IMR-90 (cell line): ENCODE results near the genes ATP11A and PROZ.

DNA sequence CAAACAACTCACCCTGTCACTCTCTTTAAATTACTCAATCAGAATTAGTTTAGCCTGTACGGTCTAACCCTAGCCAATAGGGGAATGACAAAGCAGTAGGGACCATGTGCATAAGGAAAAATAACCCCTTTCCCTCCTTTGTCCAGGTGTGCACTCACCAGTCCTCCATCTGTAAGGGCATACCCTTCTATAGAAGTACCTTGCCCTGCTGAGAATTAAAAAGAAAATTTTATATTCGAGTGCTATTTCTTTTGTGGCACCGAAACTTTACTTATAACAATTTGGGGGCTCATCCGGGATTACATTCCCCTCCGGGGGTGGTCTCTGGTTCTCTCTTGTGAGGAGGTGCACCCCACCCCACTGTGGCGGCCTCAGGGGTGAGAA, 50.7 kb upstream of the ANKRD10 start:
- RRBS = no CpG with 5 or more reads among the region's 6 CpGs
CAGE:
- cytosol, long polyA plus RNA = no peak
- long polyA plus RNA = no peak
- nucleus, long polyA plus RNA = no peak

GRCh38 chr13:111240931-111241472, 79.4 kb upstream of the TEX29 start:
- RRBS = no CpG with 5 or more reads among the region's 15 CpGs
CAGE:
- cytosol, long polyA plus RNA = no peak
- long polyA plus RNA = no peak
- nucleus, long polyA plus RNA = no peak

DNA sequence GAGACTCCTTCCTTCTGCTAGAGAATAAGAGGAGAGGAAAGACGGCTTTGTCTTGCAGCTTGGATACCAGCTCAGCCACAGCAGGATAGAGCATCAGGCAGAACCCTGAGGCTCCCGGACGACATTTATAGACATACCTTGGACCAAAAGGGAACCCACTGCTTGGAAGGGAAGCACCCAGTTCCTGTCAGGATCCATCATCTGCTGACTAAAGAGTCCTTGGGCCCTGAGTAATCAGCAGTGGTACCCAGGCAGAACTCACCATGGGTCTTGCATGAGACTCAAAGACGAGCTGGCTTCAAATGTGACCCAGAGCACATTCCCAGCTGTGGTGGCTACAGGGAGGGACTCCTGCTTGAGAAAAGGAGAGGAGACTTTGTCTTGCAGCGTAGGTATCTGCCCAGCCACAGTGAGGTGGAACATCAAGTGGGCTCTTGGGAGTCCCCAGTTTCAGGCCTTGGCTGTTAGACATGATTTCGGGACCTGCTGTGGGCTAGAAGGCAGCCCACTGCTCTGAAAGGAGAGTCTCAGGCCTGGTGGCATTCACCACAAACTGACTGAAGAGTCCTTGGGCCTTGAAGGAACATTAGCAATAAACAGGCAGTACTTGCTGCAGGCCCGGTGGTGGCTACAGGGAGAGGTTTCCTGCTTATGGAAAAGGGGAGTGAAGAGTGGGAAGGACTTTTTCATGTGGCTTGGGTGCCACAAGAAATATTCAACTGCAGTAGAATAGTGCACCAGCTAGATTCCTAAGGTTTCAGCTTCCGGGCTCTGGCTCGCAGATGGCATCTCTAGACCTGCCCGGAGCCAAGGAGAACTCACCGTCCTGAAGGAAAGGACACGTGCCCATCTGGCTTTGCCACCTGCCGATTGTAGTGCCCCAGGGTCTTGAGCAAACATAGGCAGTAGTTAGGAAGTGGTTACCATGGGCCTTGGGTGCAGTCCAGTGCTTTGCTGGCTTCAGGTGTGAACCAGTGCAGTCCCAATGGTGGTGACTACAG, 61.8 kb upstream of the TEX29 start:
- RRBS = no CpG with 5 or more reads among the region's 13 CpGs
CAGE:
- cytosol, long polyA plus RNA = no peak
- long polyA plus RNA = no peak
- nucleus, long polyA plus RNA = no peak

DNA sequence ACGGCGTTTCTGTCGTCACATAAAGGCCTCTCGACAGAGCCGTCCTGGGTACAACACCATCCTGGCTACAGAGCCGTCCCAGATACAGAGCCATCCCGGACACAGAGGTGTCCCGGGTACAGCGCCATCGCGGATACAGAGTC, 222.8 kb upstream of the SOX1 start:
- RRBS = no CpG with 5 or more reads among the region's 11 CpGs
CAGE:
- cytosol, long polyA plus RNA = no peak
- long polyA plus RNA = no peak
- nucleus, long polyA plus RNA = no peak

DNA sequence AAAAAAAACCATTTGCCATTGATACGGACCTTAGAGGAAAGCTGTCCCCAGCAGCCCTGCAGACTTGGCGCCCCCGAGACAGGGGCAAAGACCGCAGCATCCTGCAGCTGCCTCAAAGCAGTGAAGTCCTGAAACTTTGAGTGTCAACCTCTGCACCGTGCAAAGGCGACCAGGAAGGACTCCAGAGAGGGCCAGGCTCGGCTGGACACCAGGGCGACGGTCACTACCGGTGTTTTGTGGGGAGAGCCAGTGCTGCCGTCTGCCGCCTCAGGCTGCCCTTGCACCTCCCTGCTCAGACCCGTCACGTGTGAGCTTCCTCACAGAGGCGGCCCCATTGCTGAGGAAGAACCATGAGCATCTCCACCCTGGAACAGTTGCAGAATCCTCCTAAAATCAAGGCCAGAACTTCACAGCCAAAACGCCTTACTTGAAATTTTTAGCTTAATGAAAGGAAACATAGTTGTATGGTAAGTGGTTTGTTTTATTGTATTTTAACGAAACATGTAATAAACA, 146.6 kb upstream of the SPACA7 start:
- RRBS = no CpG with 5 or more reads among the region's 17 CpGs
CAGE:
- cytosol, long polyA plus RNA = no peak
- long polyA plus RNA = no peak
- nucleus, long polyA plus RNA = no peak

DNA sequence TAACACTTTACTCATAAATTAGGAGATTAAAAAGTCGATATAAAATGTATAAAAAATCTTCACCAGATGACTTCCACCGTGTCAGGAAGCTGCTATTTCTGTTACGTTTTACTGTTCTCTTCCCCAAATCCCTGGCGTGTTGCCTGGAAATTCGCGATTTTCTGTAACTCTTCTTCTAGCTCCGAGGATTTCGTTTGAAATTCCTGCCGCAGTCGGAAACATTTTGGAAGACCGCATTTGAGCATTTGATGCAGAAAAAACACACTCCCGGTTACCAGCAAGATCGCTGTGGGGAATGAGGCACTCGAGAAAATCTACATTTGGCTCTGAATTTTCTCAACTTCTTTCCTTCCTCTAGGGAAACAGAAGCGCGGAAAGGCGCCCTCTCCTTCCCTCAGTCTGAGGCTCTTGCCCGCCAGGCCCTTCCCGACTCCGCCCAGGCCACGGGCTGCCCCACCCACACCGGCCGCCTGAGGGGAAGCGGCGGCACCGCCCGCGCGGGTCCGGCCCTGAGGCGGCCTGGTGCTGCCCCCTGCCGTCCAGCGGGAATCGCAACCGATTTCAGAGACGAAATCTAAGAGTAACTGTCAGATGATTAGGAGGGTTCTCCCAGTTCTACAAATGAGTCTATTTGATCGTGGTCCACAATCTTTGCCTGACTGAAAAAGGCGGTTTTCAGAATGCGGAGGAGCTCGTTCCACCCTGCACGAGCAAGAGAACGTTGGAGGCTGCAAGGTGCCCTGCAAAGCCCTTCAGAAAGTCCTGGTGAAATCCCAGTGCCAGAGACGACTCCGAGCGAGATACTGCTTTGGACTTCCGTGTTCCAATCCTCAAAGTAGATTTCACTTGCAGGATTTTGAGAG, 18.3 kb upstream of the TUBGCP3 start:
- RRBS = 1% methylated on average over 9 of the region's 46 CpGs
CAGE:
- cytosol, long polyA plus RNA = no peak
- long polyA plus RNA = no peak
- nucleus, long polyA plus RNA = no peak

GRCh38 chr13:112644079-112644278, 45.9 kb upstream of the ATP11A start:
- RRBS = 66% methylated on average over 1 of the region's 5 CpGs
CAGE:
- cytosol, long polyA plus RNA = no peak
- long polyA plus RNA = no peak
- nucleus, long polyA plus RNA = no peak

- RRBS = no CpG with 5 or more reads among the region's 8 CpGs
CAGE:
- cytosol, long polyA plus RNA = no peak
- long polyA plus RNA = no peak
- nucleus, long polyA plus RNA = no peak
Observed at GRCh38 chr13:112670045-112670470, 19.8 kb upstream of the ATP11A start.

DNA sequence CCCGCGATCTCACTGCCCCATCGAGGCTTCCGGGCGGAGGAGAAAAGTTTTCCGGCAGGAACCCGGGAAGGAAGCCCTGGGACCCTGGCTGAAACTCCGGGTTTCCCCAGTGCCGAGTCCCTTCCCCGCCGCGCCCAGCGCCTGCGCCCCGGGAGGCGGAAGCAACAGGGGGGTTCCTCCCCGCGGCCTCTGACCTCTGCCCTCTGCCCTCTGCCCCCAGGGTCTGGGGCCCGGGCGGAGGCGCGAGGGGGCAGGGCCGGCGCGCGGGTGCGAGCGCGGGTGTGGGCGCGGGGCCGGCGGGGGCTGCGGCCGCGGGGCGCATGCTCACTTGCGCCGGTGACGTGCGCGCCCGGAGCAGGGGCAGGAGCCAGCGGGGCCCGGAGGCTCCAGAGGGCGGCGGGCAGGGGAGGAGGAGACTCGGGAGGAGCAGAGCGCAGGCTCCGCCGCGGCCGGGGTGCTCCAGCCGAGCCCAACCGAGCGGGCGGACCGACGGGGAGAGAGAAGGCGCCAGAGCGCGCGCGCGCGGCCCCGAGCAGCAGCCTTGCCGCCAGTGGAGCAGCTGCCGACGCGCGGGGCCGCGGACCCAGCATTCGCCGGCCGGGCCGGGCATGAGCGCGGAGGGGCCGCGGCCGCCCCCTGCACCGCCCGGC, at the start of gene ATP11A:
TSS of gene ATP11A (plus strand) at position 389 of the 650 bp plus-strand sequence.
- RRBS = 2% methylated on average over 50 of the region's 85 CpGs
CAGE:
- cytosol, long polyA plus RNA = no peak
- long polyA plus RNA = no peak
- nucleus, long polyA plus RNA = no peak

- RRBS = no CpG with 5 or more reads among the region's 24 CpGs
CAGE:
- cytosol, long polyA plus RNA = no peak
- long polyA plus RNA = no peak
- nucleus, long polyA plus RNA = no peak
Observed at GRCh38 chr13:112700782-112701404, 11.1 kb downstream of the ATP11A start.

GRCh38 chr13:112742039-112742498, 52.2 kb downstream of the ATP11A start:
- RRBS = no CpG with 5 or more reads among the region's 13 CpGs
CAGE:
- cytosol, long polyA plus RNA = no peak
- long polyA plus RNA = no peak
- nucleus, long polyA plus RNA = no peak

- RRBS = no CpG with 5 or more reads among the region's 36 CpGs
CAGE:
- cytosol, long polyA plus RNA = no peak
- long polyA plus RNA = no peak
- nucleus, long polyA plus RNA = no peak
Observed at GRCh38 chr13:112885515-112886442, 83.2 kb upstream of the MCF2L start.

DNA sequence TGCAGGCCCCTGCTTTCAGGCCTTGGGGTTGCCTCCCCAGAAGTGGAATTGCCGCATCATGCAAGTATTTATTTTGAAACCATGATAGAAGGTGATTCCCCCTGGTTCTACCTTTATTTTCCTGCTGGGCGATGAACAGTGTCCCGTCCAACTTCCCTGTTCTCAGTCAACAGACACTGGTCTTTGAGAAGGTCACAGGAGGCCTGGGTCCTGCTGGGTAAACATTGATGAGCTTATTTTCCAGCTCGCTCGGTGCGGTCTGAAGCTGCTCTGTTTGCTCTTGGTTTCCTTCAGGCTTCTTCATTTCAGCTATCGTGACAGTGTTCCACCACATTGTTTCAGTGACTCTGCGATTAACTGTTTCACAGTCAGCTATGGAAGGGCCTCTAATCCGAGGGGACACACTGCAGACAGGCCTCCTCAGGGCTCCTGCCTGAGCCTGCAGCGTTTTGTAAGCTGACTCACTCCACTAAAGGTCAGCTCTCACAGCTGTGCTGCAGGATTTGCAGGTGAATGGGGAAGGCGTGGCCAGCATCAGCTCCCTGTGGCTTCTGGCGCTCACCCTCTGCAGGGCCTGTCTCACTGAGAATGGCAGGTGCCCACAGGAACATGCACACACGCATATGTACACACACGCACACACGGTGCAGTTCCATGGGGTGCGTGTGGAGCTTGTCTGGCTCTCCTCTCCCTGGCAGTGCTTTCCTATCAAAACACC, 63.0 kb upstream of the MCF2L start:
- RRBS = no CpG with 5 or more reads among the region's 16 CpGs
CAGE:
- cytosol, long polyA plus RNA = no peak
- long polyA plus RNA = no peak
- nucleus, long polyA plus RNA = no peak

GRCh38 chr13:112943062-112944042, 25.7 kb upstream of the MCF2L start:
- RRBS = 1% methylated on average over 28 of the region's 88 CpGs
CAGE:
- cytosol, long polyA plus RNA = no peak
- long polyA plus RNA = no peak
- nucleus, long polyA plus RNA = no peak

- RRBS = no CpG with 5 or more reads among the region's 6 CpGs
CAGE:
- cytosol, long polyA plus RNA = no peak
- long polyA plus RNA = no peak
- nucleus, long polyA plus RNA = no peak
Observed at GRCh38 chr13:112951681-112952018, 17.4 kb upstream of the MCF2L start.

DNA sequence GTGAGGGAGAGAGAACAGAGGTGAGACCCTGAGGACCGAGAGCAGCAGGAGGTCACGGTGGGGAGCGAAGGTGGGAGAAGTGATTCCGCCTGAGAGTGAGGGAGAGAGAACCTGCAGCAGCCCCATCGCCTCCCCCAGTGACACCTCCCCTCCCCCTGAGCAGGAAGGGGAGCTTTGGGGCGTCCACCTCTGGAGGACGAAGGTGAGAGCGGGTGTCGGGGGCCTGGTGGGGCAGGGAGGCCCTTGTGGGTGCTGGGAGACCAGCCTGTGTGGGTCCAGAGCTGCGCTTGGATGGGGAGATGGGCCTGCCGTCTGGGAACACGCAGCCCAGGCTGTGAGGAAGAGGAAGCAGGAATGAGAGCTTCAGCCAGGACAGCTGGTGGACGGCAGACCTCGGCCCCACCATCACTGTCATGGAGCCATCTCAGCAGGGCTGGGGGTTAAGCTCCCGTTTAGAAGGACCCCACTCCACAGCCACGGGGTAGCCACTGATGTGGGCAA, 6.7 kb upstream of the PROZ start:
- RRBS = no CpG with 5 or more reads among the region's 16 CpGs
CAGE:
- cytosol, long polyA plus RNA = no peak
- long polyA plus RNA = no peak
- nucleus, long polyA plus RNA = no peak

- RRBS = 46% methylated on average over 15 of the region's 24 CpGs
CAGE:
- cytosol, long polyA plus RNA = no peak
- long polyA plus RNA = no peak
- nucleus, long polyA plus RNA = no peak
Observed at GRCh38 chr13:113152630-113153240, 5.7 kb upstream of the PROZ start.

DNA sequence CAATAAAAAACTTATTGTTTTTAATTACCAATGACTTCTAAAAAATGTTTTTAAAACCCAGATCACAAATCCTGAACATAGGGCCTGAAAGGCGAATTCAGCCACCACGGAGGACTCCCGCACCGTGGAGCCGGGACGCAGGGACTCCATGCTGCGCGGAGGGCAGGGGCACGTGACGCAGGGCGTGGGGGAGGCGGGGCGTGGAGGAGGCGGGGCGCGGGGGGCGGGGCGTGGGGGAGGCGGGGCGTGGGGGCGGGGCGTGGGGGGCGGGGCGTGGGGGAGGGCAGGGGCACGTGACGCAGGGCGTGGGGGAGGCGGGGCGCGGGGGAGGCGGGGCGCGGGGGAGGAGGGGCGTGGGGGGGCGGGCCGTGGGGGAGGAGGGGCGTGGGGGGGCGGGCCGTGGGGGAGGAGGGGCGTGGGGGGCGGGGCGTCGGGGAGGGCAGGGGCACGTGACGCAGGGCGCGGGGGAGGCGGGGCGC, 4.6 kb upstream of the PROZ start:
- RRBS = no CpG with 5 or more reads among the region's 49 CpGs
CAGE:
- cytosol, long polyA plus RNA = start-site peak on the minus strand centred at position 161 of the sequence, 33 bp wide, 10 and 17 reads in 2 replicates
- long polyA plus RNA = no peak
- nucleus, long polyA plus RNA = start-site peak on the minus strand centred at position 163 of the sequence, 37 bp wide, 17 and 42 reads in 2 replicates

DNA sequence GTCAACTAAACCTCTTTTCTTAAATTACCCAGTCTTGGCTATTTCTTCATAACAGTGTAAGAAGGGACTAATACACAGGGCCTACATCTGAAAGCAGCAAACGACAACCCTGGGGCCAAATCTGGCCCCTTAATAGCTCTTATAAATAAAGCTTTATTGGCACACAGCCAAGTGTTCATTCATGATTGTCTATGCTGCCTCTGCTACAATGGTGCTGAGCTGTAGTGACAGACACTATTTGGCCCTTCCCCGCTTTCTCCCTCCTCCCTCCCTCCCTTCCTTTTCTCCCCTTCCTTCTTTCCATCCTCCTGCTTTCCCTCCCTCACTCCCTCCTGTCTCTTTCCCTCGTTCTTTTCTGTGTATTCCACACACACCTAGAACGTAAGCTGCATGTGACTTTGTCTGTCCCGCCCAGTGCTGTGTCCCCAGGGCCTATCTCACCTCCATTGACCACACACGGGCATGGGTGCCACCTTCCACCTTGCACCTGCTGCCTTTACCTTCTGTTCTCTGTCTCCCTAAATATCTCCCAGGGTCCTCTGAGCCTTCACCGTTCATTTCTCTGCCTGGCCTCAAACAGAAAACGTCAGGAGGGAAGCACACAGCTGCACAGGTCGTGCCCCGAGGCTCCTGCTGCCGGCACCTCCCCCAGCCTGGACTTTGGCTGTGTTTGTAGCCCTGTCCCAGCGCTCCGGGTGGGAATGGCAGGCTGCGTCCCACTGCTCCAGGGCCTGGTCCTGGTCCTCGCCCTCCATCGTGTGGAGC, at the start of gene PROZ:
TSS of gene PROZ (plus strand) at position 689 of the 765 bp plus-strand sequence.
- RRBS = 16% methylated on average over 3 of the region's 16 CpGs
CAGE:
- cytosol, long polyA plus RNA = no peak
- long polyA plus RNA = no peak
- nucleus, long polyA plus RNA = no peak

GRCh38 chr13:113218861-113219470, 9.6 kb downstream of the CUL4A start:
- RRBS = no CpG with 5 or more reads among the region's 9 CpGs
CAGE:
- cytosol, long polyA plus RNA = no peak
- long polyA plus RNA = no peak
- nucleus, long polyA plus RNA = no peak